Melanocyte of skin (primary cell): ENCODE data around the genes TGFA, FIGLA, EXOC6B and EMX1.

DNA sequence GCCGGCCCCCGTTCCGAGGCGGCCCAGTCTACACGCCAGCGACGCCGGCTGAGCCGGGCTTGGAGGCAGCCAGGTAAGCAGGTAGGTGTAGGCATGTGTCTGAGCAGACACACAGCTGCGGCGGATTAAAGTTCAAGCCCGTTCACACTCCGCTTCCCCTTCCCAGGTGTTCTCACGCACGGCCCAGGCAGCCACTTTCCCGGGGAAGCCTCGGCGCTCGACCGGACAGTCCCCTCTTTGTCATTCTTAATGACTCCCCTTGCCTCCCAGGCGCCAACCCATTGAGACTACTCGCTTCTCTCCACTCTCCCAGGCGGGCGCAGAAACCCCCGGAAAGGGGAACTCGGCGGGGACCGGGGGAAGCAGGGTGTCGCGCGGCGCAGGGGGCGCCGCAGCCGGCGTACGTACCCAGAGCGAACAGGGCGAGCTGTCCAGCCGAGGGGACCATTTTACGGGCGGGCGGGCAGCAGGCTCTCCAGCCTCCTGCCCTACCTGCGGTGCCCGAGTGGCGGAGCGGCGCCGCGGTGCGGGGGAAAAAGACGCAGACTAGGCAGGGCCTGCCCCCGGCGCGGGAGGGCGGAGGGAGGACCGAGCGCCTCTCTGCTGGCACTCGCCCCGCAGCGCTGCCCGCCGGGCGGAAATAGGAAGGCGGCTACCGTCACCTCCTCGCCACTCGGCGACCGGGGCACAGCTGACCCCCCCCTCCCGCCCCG, at the start of gene TGFA:
TSS of gene TGFA (minus strand) at position 507 of the 713 bp plus-strand sequence.
- CAGE, long polyA plus RNA, 2 experiments: no peak in any of the 2 experiments

GRCh38 chr2:70557081-70557621, 3.5 kb upstream of the TGFA start:
- CAGE, long polyA plus RNA, 2 experiments: no peak in any of the 2 experiments

DNA sequence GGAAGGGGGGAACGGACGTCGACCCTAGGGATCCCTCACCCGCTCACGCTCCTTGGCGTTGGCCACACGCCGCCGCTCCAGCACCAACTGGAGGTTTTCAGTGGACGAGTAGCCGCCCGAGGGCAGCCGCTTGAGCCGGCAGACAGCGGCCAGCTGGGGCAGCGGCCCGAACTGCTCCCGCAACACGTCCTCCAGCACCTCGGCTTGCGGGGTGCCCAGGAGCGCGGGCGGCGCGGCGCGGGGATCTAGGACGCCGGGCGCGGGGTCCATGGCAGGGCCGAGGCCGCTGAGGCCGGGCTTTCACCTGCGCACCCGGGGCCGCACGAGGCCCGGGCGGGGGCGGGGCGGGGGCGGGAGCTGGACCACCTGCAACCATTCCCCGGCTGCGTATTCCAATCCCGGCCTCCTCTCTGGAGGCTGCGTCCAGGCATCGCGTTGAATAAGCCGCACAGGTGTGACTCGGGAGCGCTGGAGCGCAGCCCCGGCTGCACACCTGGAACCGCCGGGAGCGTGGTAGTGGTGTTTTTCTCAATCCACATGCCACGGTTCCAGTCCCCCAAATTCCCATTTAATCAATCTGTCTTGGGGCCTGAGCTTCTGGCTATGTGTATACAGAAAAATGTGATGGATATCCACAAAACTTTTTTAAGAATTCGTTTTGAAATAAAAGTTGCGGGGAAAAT, at the start of gene FIGLA:
TSS of gene FIGLA (minus strand) at position 275 of the 683 bp plus-strand sequence.
- CAGE, long polyA plus RNA, 2 experiments: no peak in any of the 2 experiments

- CAGE, long polyA plus RNA, 2 experiments: no peak in any of the 2 experiments
Observed at GRCh38 chr2:71067785-71068065, 723 bp upstream of the NAGK start.

GRCh38 chr2:71071486-71072449, 3.3 kb downstream of the NAGK start:
- CAGE, long polyA plus RNA, 2 experiments: no peak in any of the 2 experiments

GRCh38 chr2:71138357-71138794, 7.9 kb downstream of the MPHOSPH10 start:
- CAGE, long polyA plus RNA, 2 experiments: no peak in any of the 2 experiments

DNA sequence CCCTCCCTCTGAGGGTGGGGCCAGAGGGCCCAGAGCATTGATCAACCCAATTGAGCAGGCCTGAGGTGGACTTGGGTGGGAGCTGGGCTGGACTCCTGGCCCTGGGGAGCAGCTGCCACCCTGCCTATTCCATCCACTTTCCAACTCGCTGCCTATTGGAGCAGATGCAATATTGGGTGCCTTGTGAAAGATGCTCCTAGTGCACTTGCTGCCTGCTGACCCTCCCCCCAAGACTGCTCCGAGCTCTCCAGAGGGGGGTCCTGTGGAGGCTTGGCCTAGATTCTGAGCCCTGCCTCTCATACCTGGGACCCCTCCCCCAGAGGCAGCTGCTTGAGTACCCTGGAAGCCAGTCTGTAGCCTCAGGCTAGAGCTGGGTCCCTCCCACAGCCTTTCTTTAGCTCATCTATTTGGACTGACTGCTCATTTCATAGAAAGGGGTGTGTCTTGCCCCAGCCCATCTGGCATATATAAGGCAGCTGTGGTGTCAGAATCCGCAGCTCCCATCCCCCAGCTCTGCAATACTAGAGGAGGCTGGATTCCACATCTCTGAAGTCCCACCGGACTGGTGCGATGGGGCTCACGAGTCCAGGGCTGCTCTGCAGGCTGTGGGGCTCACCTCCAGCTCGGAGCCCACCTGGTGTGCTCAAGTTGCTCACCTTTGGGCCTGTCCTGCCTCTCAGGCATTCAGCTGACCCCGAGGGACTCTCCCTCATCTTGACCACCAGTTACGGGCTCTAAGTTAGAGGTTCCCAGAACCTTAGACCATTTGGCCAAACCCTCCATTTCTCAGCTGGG, 26.1 kb downstream of the MPHOSPH10 start:
- CAGE, long polyA plus RNA, 2 experiments: no peak in any of the 2 experiments

GRCh38 chr2:71401701-71402178, 64.8 kb upstream of the DYSF start:
- CAGE, long polyA plus RNA, 2 experiments: no peak in any of the 2 experiments

DNA sequence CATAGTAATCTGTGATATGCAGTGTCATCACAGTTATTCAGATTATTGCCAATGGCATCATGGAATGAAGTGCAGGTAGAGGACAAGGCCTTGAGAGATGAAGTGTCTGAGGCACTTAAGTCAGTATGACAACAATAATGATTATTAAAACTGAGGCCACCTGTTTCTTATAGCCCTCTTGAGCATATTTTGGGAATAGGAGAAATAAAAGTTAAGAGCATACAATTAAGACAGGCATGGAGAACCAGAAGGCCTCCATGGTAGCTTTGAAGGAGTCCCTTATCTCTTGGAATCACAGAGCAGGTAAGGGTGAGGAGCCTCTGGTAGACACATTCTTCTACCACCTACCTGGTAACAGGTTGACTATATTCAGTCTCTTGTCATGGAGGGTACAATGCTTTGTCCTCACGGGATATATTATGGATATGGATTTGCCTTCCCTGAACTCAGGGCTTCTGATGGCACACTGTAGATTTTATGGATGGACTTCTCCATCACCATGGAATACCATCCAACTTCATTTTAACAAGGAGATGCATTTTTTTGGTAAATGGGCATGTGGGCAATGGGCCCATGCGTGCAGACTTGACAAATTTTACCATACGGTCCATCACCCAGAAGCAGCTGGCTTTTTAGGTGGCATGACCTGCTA, 22.6 kb upstream of the DYSF start:
- CAGE, long polyA plus RNA, 2 experiments: no peak in any of the 2 experiments

DNA sequence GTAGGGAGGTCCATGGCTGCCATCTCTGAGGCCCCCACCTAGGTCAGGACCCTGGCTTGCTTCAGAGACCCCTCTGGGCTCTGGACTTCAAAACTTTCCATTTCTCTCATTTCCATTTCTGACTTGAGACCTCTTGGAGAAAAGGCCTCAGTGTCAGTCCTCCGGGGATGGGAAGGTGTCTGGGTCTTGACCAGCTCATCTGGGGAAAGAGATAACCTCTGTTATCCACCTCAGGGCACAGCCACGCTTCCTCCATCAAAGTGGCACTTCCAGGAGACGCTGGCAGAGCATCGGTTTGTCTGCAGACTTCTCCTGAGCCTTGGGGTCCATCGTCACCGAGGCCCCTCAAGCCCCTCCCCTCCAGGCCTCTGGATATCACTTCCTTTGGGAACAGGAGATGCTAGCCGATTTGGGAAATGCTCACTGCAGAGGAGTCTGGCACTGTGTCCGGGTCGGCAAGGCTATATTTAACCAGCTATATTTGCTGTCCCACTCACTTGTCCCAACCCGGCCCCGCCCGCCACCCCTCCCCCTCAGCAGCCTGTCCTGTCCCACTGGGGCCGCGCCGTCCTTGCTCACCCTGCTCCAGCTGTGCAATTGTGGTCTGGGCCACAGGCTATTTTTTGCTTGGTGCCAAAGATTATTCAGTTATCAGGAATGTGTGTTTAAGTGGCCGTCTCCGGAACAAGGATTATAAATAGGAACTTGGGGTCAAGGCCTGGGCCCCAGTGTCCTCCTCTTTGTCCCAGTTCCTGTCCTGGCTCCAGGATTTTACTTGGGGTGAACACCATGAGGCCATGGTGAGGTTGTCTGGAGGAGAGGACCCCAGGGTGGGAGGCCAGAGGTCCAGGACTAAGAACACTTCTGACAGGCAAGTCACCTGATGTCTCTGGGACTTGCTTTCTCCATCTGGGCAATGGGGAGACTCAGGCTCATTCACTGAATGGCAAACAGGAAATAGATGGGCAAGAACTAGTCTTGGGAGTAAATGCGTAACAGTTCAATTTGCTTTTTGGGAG, 250.3 kb downstream of the DYSF start:
- CAGE, long polyA plus RNA, 2 experiments: no peak in any of the 2 experiments

DNA sequence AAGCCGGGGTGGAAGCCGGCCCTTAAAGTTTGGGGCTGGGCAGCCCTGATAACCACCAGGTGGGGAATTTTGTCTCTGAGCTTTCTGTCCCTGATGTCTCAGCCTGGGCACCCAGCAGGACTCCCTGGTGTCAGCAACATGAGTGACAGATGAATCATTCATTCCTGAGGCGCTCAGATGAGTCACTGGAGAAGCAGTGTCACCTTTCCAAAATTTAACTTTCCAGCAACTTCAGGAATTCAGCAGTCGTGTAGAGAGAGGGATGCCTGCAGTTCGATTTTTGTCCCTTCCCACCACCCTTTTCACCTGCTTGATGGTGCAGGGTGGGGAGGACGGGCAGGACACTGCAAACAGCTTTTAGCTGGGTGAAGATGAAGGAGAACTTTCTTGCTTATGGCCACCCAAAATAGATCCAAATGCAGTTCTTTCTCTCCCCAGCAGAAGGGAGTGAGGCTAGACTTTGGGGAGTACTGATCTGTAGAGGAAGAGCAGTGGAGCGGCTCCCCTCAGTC, 318.5 kb downstream of the DYSF start:
- CAGE, long polyA plus RNA, 2 experiments: no peak in any of the 2 experiments

- CAGE, long polyA plus RNA, 2 experiments: no peak in any of the 2 experiments
Observed at GRCh38 chr2:72354712-72355033, 207.0 kb upstream of the CYP26B1 start.

DNA sequence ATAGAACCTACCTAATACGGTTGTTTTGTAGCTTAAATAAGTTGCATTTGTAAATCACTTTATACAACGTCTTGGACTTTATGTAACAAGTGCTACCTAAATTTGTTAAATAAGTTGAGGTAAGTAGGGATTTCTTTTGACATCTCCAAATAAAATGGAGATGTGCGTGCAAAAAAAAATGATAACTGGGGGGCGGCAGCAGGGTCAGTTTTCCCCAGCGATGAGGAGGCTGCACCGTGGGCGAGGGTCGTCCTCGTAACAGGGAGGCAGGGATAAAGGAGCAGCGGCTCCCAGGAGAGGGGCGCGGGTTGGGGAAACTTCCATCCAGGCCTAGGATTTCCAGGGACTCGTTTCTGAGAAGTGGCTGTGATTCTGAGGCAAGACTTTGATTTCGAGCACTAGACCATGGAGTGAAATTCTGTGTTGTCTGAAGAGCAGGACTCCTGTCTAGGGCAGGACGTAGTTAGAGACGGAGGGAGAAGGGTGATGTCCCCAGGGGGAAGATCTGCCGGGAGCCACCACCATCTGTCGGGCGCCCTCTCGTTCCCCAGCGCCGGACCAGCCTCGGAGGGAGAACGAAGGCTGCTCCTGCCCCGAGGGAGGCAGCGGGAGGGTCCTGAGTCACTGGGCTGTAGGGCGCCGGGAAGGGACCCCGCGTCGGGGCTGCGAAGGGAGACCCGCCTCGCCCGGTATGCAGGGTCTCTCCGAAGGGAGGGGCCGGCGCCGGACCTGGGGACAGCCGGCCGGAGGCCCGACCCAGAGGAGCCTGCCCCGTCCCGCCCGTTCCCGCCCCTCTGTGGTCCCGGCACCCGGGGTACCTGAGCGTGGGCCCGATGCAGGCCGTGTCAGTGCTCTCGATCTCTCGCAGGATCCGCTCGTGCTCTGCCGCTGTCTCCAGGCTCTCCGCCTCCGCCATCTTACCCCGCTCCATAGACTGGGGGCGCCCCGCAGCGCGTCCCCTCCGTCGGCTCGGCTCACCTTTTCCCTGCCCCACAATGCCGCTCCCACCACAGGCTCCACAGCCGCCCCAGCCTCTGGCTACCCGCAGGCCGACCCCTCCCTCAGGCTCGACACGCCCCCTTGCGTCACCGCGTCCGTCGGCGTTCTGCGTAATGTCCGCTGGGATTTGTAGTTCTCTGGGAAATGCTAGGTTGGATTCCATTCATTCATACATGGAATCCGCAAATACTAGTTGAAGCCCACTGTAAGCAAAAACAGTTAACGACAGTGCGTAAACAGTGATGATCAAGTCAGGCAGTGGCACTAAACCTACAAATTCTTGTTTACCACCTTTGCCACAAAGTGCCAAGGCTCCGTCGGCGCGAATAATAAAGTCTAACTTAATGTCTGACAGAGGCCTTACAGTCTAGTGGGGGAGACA, at the start of gene EXOC6B:
TSS of gene EXOC6B (minus strand) at position 1,054 of the 1,381 bp plus-strand sequence.
- CAGE, long polyA plus RNA, 2 experiments: no peak in any of the 2 experiments

DNA sequence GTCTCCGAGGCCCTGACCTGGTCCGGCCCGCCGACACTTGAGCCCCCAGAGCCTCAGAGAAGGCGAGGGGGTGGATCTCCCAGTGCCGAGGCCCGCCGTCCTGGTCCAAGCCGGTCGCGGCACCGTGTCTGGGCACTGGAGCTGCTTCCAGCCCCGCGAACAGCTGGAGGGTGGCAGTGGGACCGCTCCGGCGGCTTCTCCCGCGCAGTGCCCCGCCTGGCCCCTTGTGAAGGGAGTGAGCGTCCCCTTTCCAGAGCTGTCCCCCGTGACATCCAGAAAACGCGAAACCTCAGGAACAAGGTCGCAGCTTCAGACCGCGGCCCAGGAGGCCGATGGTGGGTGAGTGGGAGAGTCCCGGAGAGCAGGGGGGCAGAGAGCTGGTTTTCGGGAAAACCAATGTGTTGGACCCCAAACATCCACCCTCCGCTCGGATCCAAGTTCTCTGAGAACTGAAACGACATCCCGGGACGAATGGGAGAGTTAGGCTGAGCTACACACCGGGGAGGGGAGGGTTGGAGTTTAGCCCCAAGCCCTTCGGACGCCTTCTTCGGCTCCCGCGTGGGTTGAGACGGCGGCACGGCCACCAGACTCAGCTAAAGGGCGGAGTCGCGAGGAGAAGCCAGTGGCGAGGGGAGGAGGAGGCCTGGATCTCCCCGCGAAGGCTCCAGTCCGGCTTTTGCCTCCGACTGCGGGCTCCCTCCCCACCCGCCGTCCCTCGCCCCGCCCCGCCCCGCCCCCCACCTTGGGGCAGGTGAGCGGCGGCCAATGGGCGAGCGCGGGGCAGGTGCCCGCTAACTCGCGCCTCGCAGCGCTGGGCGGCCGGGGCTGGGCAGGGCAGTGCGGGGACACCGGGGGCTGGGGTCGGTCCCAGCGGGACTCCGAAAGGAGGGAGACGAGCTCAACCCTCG, at the start of gene EMX1:
TSS of gene EMX1 (plus strand) at position 794 of the 908 bp plus-strand sequence.
- CAGE, long polyA plus RNA, 2 experiments: no peak in any of the 2 experiments

- CAGE, long polyA plus RNA, 2 experiments: no peak in any of the 2 experiments
Observed at GRCh38 chr2:73248598-73249501, 14.7 kb downstream of the CCT7 start.

DNA sequence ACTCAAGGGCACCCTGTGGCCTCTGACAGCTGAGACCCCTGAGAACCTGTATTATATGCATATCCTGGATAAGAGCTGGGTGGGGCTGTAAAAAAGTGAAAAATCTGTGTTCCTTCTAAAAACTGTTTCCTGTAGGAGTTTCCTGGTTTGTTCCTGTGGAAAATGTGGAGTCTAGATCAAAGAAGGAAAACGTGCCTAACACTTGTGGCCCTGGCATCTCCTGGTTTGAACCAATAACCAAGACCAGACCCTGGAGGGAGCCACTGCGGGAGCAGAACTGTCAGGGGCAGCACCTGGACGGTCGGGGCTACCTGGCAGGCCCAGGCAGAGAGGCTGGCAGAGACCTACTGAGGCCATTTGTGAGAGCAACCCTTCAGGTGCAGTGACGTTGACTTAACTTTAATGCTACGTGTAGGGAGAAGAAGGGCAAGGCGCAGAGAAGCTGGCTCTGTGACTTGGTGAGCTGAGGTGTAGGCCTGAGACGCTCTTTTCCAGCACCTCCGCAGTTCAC, 41.1 kb downstream of the NAT8 start:
- CAGE, long polyA plus RNA, 2 experiments: no peak in any of the 2 experiments

GRCh38 chr2:73640188-73641175, 1.7 kb downstream of the NAT8 start:
- CAGE, long polyA plus RNA, 2 experiments: no peak in any of the 2 experiments

DNA sequence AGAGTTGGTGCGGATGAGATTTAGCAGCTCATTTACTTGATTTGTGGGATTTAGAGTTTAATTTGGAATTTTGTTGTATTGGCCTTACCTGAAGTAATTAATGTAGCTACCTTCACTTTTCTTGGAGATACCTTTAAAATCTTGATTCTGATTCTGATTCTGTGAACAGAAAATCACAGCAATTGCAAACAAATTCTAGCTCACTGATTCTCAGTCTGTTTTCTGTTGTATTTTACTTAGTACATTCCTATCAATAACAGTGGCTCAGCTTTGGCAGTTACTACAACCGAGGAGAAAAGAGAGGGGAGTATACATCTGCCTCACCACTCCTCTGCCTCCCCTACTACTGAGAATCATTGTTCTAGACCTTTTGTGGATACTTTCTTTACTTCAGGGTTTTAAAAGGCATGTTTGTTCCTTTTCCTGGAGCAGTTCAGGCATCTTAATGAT, 10.0 kb downstream of the STAMBP start:
- CAGE, long polyA plus RNA, 2 experiments: no peak in any of the 2 experiments

DNA sequence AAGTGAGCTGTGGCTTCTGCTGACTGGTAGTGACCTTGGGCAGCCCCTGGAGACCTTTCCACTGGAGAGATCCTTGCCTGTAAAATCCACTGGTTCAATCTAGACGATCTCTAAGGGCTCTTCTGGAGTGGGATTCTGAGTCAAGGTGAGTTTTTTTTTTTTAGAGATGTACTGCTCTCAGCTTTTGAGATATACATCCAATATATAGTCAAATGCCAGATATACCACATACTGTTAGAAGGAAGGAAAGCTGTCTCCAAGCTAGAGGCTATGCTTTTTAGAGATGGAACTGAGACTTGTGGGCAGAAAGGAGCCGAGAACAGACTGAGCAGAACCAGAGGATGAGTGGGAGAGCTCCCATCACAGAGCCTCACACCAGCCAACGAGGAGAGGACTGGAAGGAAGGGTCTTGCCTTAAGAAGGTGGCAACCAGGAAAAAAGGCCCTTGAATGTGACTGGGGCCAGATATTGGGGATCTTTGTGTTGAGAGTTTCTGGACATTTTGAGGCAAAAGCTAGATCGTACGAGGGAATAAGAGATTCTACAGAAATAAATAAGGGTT, 24.7 kb downstream of the DGUOK start:
- CAGE, long polyA plus RNA, 2 experiments: no peak in any of the 2 experiments

- CAGE, long polyA plus RNA, 2 experiments: no peak in any of the 2 experiments
Observed at GRCh38 chr2:74000047-74000644, 15.4 kb downstream of the TET3 start.